ENCODE data around the genes ANGPTL4 and ZNF317.

GRCh38 chr19:8364067-8364874, at the start of gene ANGPTL4:
Gene ANGPTL4, plus strand, starts transcription at chr19:8364155.
- PRO-cap: bidirectional peak, plus-strand start at chr19:8364157, minus-strand start at chr19:8364021; bidirectional peak, plus-strand start at chr19:8364475, minus-strand start at chr19:8364383
- RAMPAGE, long total RNA, 2 experiments: start-site peak on the plus strand in 2 of 2 experiments, at chr19:8364148-8364183 at its widest, 16 to 69 reads per replicate

- PRO-cap: no peak
- RAMPAGE, long total RNA, 2 experiments: no peak in any of the 2 experiments
Observed at GRCh38 chr19:8366384-8366671, 2.4 kb downstream of the ANGPTL4 start.

DNA sequence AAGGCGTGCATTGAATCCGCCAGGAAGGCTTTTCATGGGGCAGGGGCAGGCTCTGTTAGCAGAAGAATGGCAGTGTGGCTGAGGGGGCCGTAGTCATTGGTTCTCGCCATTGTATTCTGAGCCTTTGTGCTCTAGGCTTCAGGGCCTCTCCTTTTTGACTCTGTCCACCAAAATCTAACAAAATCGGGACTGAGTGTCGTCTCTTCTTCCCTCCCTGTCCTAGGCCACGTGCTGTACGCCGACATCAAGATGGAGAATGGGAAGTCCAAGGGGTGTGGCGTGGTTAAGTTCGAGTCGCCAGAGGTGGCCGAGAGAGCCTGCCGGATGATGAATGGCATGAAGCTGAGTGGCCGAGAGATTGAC, 14.0 kb downstream of the PRAM1 start:
- PRO-cap: no peak
- RAMPAGE, long total RNA, 2 experiments: no peak in any of the 2 experiments

GRCh38 chr19:8530093-8530709, 16.2 kb upstream of the ZNF414 start:
- PRO-cap: no peak
- RAMPAGE, long total RNA, 2 experiments: no peak in any of the 2 experiments

- PRO-cap: unidirectional peak, minus-strand start at chr19:8575774
- RAMPAGE, long total RNA, 2 experiments: no peak in any of the 2 experiments
Observed at GRCh38 chr19:8575335-8576168, 1.7 kb downstream of the MYO1F start.

GRCh38 chr19:8608762-8610104, 1.3 kb downstream of the ADAMTS10 start:
- PRO-cap: unidirectional peak, plus-strand start at chr19:8609602; bidirectional peak, plus-strand start at chr19:8609799, minus-strand start at chr19:8609706
- RAMPAGE, long total RNA, 2 experiments: start-site peak on the minus strand in 1 of 2 experiments, at chr19:8609358-8609458 at its widest, 5 reads per replicate

GRCh38 chr19:8821928-8822140, 10.3 kb downstream of the ZNF558 start:
- PRO-cap: unidirectional peak, plus-strand start at chr19:8822056
- RAMPAGE, long total RNA, 2 experiments: no peak in any of the 2 experiments

DNA sequence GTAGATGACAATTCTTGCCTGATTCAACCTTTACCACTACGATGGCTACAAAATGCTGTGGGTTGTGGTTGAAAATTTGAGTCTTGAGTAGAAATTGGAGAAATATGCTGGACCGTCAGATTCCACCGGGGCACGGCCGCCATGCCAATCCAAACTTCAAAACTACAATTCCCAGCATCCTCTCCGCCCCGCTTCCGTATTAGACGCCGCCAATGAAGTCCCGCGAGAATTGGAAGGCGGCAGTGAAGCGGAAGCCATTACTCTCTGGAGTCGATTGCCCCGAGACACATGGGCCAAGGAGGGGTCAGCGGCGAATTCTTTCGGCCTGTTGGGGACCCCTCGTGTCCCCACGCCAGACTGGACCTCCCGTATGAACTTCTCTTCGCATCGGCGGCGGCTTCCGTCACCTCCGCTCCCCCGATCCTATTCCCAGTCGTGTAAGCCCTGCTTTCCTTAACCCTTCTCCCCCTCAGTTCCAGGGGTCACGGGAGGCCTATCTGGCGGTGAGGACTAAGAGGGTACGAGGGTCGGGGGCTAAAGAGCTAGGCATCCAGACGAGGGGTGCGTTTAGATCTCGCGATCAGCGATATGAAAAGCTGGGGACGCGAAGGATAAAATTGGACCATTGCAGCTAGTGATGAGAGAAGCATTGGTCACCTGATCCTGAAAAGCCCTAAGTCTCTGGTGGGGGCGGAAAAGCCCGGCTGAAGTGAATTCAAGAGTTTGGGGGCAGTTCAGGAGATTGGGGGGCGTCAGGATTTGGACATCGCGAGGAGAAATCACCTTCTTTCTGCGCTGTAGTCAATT, at the start of gene ZNF317:
Gene ZNF317 (plus strand): TSS at position 242 of the 807 bp plus-strand sequence.
- PRO-cap: bidirectional peak, plus-strand start at position 242 of the sequence, minus-strand start at position 157 of the sequence
- RAMPAGE, long total RNA, 2 experiments: start-site peak on the plus strand in 1 of 2 experiments, centred at position 264 of the sequence, 38 reads per replicate

DNA sequence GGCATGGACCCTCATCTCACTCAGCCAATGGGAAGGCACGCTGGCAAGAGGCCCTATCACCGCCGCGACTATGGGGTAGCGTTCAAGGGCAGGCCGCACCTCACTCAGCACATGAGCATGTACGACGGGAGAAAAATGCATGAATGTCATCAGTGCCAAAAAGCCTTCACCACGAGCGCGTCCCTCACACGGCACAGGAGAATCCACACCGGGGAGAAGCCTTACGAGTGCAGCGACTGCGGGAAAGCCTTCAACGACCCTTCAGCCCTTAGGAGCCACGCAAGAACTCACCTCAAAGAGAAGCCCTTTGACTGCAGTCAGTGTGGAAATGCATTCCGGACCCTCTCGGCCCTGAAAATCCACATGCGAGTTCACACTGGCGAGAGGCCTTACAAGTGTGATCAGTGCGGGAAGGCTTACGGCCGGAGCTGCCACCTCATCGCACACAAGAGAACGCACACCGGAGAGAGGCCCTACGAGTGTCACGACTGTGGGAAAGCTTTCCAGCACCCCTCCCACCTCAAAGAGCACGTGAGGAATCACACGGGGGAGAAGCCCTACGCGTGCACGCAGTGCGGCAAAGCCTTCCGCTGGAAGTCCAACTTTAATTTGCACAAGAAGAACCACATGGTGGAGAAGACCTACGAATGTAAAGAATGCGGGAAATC, 18.5 kb upstream of the OR7D2 start:
- PRO-cap: no peak
- RAMPAGE, long total RNA, 2 experiments: no peak in any of the 2 experiments

GRCh38 chr19:9418511-9419081, 16.8 kb downstream of the ZNF266 start:
- PRO-cap: no peak
- RAMPAGE, long total RNA, 2 experiments: no peak in any of the 2 experiments

GRCh38 chr19:9657840-9658360, 17.0 kb downstream of the ZNF562 start:
- PRO-cap: no peak
- RAMPAGE, long total RNA, 2 experiments: no peak in any of the 2 experiments

GRCh38 chr19:9675284-9675800, 442 bp upstream of the ZNF562 start:
- PRO-cap: no peak
- RAMPAGE, long total RNA, 2 experiments: no peak in any of the 2 experiments

DNA sequence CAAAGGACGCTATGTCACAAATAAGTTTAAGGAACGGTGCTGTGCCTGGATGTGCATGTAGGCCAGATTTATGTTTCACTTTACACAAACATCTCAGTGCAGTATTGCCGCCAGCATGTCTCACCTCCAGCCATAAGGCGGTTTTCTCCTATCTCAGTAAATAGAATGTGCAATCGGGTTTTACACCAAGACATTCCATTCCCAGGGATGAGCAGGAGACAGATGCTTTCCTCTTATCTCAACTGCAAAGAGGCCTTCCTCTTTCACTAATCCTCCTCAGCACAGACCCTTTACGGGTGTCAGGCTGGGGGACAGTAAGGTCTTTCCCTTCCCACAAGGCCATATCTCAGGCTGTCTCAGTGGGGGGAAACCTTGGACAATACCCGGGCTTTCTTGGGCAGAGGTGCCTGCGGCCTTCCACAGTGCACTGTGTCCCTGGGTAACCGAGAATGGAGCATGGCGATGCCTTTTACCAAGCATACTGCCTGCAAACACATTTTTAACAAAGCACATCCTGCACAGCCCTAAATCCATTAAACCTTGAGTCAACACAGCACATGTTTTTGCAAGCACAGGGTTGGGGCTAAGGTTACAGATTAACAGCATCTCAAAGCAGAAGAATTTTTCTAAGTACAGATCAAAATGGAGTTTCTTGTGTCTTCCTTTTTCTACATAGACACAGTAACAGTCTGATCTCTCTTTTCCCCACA, 15.9 kb upstream of the ZNF846 start:
- PRO-cap: unidirectional peak, minus-strand start at position 444 of the sequence
- RAMPAGE, long total RNA, 2 experiments: no peak in any of the 2 experiments

DNA sequence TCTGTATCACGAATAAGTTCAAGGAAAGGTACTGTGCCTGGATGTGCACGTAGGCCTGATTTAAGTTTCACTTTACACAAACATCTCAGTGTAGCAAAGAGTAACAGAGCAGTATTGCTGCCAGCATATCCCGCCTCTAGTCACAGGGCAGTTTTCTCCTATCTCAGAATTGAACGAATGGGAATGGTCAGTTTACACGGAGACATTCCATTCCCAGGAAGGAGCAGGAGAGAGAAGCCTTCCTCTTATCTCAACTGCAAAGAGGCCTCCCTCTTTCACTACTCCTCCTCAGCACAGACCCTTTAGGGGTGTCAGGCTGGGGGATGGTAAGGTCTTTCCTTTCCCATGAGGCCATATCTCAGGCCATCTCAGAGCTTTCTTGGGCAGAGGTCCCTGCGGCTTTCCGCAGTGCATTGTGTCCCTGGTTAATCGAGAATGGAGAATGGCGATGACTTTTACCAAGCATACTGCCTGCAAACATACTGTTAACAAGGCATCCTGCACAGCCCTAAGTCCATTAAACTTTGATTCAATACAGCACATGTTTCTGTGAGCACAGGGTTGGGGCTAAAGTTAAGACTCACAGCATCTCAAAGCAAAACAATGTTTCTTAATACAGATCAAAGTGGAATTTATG, 21.2 kb upstream of the ZNF846 start:
- PRO-cap: no peak
- RAMPAGE, long total RNA, 2 experiments: no peak in any of the 2 experiments

DNA sequence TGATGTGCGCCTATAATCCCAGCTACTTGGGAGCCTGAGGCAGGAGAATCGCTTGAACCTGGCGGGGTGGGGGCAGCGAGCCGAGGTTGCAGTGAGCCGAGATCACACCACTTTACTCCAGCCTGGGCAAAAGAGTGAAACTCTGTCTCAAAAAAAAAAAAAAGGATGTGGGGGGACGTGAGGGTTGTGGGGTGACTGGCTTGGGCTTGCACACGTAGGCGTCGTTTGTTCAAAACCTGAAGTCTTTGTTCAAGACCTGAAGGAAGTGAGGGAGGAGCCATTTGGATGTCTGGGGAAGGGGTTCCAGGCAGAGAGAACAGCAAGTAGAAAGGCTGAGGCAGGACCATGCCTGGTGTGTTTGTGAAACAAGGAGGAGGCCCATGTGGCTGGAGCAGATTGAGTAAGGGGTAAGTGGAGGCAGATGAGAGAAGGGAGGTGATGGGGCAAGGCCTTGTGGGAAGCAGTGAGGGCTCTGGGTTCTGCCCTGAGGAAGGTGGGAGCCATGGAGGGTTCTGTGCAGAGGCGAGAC, 27.8 kb downstream of the PIN1 start:
- PRO-cap: no peak
- RAMPAGE, long total RNA, 2 experiments: no peak in any of the 2 experiments

DNA sequence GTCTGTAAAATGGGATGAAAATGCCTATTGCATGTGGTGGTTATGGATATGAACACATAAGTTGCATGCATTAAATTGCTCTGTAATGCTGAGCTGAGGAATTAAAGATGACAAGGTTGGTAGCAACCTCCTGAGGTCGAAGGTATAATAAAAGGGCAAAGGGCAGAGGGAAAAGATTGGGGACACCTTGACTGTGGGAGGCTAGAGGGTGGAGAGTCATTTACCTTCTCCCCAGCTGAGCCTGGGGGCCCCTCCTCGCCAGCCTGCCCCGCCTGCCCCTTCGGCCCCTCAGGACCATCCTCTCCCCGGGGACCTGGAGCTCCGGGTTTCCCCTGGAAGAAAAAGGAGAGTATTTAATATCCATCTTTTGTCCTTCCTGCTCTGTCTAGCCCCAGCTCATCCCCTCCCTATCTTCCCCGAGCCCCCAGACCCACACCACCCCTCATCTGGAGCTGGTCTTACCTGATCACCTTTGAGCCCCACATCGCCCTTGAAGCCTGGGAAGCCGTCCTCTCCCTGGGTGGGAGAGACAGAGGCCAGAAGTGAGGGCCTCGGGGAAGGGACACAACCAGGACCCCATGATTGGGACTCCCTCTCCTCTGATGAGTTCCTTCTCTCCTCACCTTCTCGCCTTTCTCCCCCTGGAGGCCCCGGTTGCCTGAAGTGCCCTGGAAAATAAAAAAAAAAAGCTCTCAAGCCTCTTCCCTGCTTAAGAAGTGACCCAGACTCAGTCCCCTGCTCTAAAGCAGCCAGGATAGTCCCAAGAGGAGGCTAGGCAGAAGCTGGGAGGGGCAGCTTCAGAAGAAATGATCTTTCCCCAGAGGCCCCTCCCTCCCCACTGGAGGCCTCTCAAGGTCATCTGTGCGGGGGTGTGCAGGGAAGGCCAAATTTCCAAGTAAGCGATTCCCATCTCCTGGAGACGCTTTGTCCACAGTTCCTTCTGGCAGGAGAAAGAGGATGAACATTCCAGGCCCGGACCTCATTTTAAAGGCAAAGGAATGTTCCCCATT, 23.9 kb downstream of the COL5A3 start:
- PRO-cap: no peak
- RAMPAGE, long total RNA, 2 experiments: no peak in any of the 2 experiments

GRCh38 chr19:10086533-10087421, 660 bp downstream of the SHFL start:
- PRO-cap: unidirectional peak, minus-strand start at chr19:10086766
- RAMPAGE, long total RNA, 2 experiments: no peak in any of the 2 experiments

DNA sequence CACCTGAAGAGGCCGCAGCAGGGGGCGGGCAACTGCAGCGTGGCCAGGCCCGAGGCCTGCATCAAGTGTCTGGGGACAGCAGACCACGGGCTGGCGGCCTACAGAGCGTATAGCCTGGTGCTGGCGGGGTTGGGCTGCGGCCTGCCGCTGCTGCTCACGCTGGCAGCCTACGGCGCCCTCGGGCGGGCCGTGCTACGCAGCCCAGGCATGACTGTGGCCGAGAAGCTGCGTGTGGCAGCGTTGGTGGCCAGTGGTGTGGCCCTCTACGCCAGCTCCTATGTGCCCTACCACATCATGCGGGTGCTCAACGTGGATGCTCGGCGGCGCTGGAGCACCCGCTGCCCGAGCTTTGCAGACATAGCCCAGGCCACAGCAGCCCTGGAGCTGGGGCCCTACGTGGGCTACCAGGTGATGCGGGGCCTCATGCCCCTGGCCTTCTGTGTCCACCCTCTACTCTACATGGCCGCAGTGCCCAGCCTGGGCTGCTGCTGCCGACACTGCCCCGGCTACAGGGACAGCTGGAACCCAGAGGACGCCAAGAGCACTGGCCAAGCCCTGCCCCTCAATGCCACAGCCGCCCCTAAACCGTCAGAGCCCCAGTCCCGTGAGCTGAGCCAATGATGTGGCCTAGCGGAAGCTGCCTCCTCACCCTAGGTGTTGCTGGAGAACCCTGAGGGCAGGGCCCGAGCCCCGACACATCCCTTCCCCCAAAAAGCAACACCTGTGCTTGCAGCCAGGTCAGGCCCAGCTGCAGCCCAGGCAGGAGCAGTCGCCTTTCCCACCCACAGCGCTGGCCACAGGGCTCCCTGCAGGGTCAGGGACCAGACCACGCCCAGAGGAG, 2.8 kb downstream of the P2RY11 start:
- PRO-cap: no peak
- RAMPAGE, long total RNA, 2 experiments: no peak in any of the 2 experiments

DNA sequence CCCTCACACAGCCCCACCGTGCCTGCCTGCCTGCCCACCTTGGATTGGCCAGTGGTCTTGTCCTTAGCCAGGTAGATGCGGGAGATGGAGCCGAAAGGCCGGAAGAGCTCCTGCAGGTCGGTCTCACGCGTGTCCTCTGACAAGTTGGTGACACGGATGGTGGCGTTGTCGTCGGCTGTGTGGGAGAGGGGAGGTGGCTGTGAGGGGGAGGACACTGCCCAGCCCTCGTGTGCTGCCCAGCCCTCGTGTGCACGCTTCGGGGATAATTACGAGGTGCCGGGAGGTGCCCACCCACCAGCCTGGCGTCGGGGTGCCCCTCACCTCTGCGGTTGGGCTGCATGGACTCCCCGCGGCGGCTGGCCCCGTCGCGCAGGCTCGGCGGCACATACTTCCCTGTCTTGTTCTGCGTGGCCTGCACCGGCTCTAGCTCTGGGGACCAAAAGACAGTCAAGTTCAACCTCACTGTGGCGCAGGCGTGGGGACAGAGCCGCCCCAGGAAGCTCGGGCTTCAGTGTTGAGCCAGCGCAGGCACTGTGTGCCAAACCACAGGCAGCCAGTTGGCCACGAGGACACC, 4.0 kb downstream of the EIF3G start:
- PRO-cap: no peak
- RAMPAGE, long total RNA, 2 experiments: no peak in any of the 2 experiments

GRCh38 chr19:10238366-10238803, 7.3 kb upstream of the S1PR2 start:
- PRO-cap: no peak
- RAMPAGE, long total RNA, 2 experiments: no peak in any of the 2 experiments